Epithelial cell of proximal tubule (primary cell): ENCODE measurements around a stretch of chr3.

- RAMPAGE, long total RNA = no peak
- RRBS = 30% methylated on average over 4 of the region's 29 CpGs
Observed at GRCh38 chr3:14215983-14217271, 37.8 kb downstream of the LSM3 start.

DNA sequence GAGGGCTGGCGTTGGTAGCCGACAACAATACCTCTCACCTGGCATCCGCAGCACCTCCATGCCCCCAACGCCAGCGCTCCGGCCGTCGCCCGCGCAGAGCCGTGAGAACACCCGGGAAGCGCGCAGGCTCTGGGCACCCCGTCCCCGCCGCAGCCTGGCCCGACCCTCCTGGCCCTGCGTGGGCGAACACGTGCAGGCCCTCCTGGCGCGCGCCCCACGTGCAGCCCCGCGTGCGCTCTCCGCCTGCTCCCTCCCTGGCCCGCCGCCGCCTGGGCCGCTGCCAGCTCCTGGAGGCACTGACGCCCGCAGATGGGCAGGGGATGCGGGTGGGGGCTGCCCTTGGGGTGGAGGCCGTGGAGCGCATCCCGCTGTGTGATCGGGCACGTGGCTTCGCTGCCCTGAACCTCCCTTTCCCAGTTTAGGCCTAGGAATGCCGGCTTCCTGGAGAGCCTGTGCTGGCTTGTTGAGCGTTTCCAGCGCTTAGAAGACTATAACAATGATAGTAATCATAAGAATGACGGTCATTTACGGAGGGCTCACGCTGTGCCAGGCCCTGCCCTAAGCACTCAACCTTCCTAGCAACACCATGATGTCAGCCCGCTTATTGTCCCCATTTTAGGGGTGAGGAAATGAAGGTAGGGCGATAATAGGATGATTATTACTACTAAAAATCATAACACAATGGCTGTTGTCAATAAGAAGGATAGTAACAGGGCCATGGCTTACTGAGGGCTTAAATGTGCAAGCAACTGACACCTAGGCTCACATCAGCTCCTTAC lies 104.5 kb upstream of the SLC6A6 start:
- RAMPAGE, long total RNA = no peak
- RRBS = no CpG with 5 or more reads among the region's 50 CpGs

GRCh38 chr3:14319464-14320060 lies 82.8 kb upstream of the SLC6A6 start:
- RAMPAGE, long total RNA = no peak
- RRBS = no CpG with 5 or more reads among the region's 5 CpGs

GRCh38 chr3:14358379-14358962 lies 43.9 kb upstream of the SLC6A6 start:
- RAMPAGE, long total RNA = no peak
- RRBS = no CpG with 5 or more reads among the region's 21 CpGs

DNA sequence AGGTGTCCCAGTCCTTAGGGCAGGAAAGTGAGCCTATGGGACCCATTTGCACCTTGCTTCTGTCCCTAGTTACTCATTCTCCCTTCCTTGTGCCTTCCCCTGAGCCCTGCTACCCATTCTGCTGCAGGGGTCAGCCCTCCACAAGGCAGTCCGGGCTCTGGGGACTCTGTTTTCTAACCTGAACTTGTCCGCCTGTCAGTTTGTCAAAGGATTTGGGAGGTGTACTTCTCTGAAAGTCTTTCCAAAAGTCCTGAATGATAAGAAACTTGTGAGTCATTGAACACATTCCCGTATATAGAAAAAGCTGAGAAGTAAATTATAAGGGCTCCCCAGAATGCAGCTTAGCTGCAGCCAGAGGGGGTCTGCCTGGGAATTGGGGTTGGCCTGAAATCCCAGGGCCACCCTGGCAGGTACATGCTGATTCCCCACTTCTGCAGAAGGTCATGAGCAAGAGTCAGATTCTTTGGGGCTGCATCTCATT lies 2.8 kb downstream of the SLC6A6 start:
- RAMPAGE, long total RNA = no peak
- RRBS = no CpG with 5 or more reads among the region's 3 CpGs

- RAMPAGE, long total RNA = no peak
- RRBS = no CpG with 5 or more reads among the region's 4 CpGs
Observed at GRCh38 chr3:14424232-14424599, 21.8 kb downstream of the SLC6A6 start.

DNA sequence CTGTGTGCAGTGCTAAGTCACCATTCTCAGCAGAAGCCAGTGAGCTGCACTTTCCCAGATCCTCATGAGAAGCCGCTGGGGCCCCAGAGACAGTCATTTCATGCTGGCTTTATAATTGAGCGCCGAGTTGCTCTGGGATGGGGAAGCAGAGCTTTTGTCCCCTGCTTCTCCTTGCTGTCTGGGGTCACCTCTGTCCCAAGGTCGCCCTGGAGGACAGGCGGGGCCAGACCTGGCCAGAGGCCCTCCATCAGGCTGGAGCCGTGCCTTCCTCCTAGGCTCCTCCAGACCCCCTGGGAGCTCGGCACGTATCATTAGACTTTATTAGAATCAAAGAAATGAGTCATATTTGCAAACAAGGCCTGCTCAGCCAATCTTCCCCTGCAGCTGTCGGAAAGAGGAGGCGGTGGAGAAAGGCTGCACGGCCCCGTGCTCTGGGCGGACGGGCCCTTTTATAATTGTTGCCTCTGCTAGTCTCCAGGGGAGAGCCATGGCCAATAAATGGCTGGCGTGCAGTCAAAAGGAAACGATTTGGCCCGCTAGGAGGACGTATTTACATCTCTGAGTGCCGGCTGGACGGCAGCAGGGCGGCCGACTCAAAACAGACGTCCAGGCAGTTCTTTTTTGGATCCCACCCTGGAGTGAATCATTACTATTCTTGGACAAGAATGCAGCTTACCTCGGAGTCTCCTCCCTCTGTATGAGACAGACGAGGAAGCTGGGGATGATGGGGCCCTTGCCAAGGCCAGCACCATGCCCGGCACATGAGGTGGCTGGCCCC lies 50.4 kb downstream of the SLC6A6 start:
- RAMPAGE, long total RNA = no peak
- RRBS = no CpG with 5 or more reads among the region's 26 CpGs

GRCh38 chr3:14453430-14453954 lies 51.1 kb downstream of the SLC6A6 start:
- RAMPAGE, long total RNA = no peak
- RRBS = no CpG with 5 or more reads among the region's 4 CpGs

- RAMPAGE, long total RNA = no peak
- RRBS = no CpG with 5 or more reads among the region's 20 CpGs
Observed at GRCh38 chr3:14819208-14819884, 584 bp downstream of the FGD5 start.

GRCh38 chr3:14841878-14842353 lies 23.2 kb downstream of the FGD5 start:
- RAMPAGE, long total RNA = no peak
- RRBS = no CpG with 5 or more reads among the region's 9 CpGs

GRCh38 chr3:14989918-14990809 lies 42.8 kb downstream of the NR2C2 start:
- RAMPAGE, long total RNA = no peak
- RRBS = no CpG with 5 or more reads among the region's 3 CpGs

DNA sequence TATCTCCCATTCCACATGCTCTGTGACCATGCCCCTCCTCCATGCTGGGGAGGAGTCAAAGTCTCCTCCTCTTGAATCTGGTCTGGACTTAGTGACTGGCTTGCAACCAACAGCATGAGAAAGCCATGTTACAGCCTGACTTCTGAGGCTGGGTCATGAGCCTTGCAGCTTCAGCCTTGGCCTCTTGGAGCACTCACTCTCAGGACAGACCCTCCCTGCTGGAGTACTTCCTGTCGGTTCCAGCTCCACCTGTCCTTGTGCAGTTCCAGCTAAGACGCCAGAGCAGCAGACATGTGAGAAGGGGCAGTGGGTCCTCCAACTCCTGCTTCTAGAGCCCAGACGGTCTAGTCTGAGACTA lies 49.7 kb upstream of the RBSN start:
- RAMPAGE, long total RNA = no peak
- RRBS = no CpG with 5 or more reads among the region's 3 CpGs

- RAMPAGE, long total RNA = no peak
- RRBS = no CpG with 5 or more reads among the region's 16 CpGs
Observed at GRCh38 chr3:15294323-15295368, 37.7 kb downstream of the SH3BP5 start.

GRCh38 chr3:15310394-15311179 lies 21.8 kb downstream of the SH3BP5 start:
- RAMPAGE, long total RNA = no peak
- RRBS = no CpG with 5 or more reads among the region's 3 CpGs

DNA sequence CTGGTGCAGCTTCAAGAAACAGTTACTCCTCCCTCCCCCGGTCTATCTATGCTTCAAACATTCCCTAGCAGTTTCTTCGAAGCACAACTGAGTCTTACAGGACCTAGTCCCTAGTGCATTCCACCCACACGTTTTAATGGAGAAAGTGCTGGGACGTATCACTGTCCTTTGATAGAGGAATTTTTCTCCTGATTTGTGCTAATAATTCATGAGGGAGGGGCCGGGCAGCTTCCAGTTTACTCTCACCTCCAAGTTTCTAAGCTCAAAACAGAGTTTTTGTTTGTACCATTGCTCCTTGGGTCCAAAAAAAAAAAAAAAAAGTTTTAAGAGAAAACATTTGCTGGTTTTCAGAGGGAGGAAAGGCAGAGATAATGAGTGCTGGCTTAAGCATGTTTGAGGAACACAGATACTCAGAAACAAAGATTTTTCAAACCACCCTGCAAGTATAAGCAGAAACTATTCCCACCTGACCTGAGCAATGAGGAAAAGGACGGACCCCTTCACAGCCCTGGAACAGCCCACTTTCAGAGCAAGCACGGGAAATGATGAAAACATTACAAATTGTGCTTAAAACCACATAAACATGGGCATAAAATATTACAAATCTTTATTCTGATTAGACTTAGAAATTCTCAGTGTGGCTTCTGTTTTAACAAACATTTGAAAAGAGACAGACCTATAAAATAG lies 7.7 kb downstream of the SH3BP5 start:
- RAMPAGE, long total RNA = no peak
- RRBS = 26% methylated on average over 1 of the region's 7 CpGs

DNA sequence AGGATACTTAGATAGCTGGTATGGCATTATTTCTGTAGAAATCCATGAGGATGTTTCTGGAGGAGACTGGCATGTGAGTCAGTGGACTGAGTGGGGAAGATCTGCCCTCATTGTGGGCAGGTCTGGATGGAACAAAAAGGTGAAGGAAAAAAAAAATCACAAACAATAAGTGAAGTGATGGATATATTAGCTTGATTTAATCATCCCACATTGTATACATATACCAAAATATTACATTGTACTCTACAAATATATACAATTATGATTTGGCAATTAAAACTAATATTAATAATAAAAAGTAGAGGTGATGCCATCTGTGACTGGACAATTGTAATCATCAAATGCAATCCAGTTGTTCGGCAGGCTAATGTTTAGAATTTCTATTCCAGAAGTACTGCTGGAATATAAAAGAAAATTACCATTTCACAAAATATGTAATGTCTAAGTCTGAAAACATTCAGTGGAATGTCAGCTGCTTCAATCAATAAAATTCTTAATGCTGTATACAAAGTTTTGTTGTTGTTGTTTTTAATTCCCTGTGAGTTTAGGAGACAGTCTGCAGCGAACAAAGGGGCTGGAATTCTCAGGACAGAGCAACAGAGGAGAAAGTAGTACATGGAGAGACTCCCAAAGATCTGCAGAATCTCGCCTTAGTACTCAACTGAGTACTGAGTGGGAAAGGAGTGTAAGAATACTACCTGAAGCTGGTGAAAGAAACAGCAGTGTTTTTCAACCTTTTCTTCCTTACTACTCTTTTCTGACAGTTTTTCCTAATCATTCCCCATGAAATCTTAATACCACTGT lies 16.3 kb downstream of the ANKRD28 start:
- RAMPAGE, long total RNA = no peak
- RRBS = no CpG with 5 or more reads among the region's 3 CpGs

- RAMPAGE, long total RNA = no peak
- RRBS = no CpG with 5 or more reads among the region's 5 CpGs
Observed at GRCh38 chr3:16048486-16049101, 125.9 kb upstream of the GALNT15 start.

- RAMPAGE, long total RNA = no peak
- RRBS = no CpG with 5 or more reads among the region's 16 CpGs
Observed at GRCh38 chr3:16050792-16051602, 123.5 kb upstream of the GALNT15 start.

DNA sequence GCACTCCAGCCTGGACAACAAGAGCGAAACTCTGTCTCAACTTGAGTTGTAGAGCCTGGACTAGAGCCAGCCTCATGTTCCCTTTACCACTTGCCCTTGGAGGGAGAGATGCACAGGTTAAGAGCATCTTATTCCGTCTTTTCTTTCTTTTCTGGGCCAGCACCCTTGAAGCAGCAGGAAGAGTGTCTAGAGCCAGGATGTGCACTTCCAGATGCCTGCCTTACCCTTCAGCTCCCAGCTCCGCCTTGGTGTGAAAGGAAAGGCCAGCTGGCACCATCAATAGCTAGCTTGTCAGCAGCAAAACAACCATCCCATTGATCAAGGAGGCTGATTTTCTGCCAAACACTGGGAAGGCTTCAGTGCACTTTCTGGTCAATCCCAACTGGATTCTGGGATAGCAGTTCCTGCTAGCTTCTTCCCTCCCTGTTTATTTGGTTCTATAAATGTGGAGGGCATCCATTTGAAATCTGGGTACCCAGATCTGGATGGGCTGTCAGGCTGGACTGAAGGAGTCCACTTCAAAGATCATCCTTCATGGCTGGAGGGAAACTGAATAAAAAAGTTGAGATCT lies 110.9 kb upstream of the GALNT15 start:
- RAMPAGE, long total RNA = no peak
- RRBS = no CpG with 5 or more reads among the region's 3 CpGs

DNA sequence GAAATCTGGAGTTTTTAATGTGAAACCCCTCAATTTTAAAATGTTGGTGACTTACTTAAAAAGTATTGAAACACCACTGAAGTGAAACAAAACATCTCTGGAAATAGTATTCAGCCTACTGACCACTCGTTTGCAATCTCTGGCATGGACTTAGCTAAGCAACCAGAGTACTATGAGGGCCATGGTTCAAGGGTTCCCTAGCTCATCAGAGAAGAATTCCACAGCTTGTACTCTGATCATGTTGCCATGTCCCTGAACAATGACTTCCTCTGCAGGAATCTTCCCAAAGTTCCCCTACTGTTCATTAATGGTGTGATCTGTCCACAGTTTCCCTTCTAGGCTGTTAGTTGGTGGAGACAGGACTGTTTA lies 44.5 kb upstream of the GALNT15 start:
- RAMPAGE, long total RNA = no peak
- RRBS = no CpG with 5 or more reads among the region's 1 CpG